NCI-H460 (cell line): ENCODE results near the gene DNMT3A.

RAMPAGE:
- cytosol, long total RNA = no peak
- long total RNA = no peak
- nucleus, long total RNA = no peak
Observed at GRCh38 chr2:23712179-23712751, 214.7 kb downstream of the ATAD2B start.

RAMPAGE:
- cytosol, long total RNA = no peak
- long total RNA = no peak
- nucleus, long total RNA = no peak
Observed at GRCh38 chr2:24276378-24276992, 83.9 kb downstream of the ITSN2 start.

RAMPAGE:
- cytosol, long total RNA = no peak
- long total RNA = no peak
- nucleus, long total RNA = no peak
Observed at GRCh38 chr2:24286159-24286499, 74.2 kb downstream of the ITSN2 start.

DNA sequence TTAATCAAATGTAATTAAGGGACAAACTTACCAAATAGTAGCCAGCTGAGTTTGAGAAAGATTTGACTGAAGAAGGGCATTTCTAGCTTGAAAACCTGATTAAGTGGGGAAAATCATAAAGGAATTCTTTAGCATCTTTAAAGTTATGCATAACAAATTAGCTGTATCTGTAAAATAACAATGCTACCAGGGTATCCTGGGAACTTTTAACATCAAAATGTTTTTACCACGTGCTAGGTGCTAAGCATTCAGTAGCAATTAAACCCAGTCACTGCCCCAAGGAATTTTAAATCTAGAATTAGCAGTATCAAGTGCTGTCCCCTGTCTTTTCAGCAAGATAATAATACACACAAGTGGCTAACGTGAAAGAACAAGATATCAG lies 56.6 kb downstream of the ITSN2 start:
RAMPAGE:
- cytosol, long total RNA = no peak
- long total RNA = no peak
- nucleus, long total RNA = no peak

GRCh38 chr2:24497956-24498741 lies 7.1 kb downstream of the NCOA1 start:
RAMPAGE:
- cytosol, long total RNA = no peak
- long total RNA = no peak
- nucleus, long total RNA = no peak

DNA sequence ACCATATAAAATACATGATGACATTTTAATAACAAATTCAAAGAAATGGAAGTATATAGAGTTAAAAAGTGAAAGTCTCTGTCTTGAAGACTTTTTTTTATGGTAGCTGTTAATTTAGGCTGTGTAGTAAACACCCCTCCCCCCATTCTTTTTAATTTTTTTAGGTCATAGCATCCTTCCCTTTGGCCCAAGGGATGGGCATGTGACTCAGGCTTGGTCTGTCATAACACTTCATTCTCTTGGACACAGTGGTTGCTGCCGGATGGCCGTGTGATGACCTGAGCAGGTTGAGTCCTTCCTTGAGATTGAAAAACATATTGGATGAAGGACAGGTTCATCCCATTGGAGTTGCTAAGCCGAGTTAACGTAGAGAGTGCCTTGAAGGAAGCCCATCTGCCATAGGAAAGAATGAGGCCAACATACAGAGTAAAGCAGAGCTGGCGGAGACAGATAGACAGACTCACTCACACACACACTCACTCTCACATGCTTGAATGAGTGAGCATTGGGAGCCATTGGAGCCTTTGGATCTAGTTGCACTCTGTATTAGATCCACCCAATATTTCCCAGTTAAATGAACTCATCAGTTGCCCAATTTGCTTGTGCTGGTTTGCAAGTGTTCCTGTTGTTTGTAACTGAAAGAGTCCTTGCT lies 14.6 kb downstream of the NCOA1 start:
RAMPAGE:
- cytosol, long total RNA = no peak
- long total RNA = no peak
- nucleus, long total RNA = no peak

RAMPAGE:
- cytosol, long total RNA = no peak
- long total RNA = no peak
- nucleus, long total RNA = no peak
Observed at GRCh38 chr2:24658571-24659039, 134.6 kb downstream of the PTRHD1 start.

DNA sequence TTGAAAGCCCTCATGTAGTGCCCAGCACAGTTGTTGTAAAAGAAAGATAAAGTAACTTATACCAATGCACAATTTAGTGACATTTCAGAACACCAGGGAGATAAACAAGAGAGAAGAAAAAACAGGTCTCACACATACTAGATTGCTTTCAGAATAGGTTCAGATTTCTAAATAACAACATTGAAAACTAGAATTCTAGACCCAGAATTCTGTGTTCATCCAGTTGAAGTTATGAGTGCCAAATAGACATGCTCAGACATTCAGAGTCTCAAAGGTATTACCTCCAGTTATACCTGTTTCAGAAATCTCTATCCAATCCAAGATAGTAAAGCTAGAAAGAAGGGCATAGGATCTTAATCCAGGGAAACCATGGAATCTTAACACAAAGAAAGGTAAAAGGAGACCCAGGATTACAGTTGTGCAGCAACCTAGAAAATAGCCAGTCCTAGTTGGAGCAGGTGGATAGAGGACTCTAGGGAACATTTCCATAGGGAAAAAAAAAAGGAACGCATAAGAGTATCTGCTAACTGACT lies 124.8 kb downstream of the PTRHD1 start:
RAMPAGE:
- cytosol, long total RNA = no peak
- long total RNA = no peak
- nucleus, long total RNA = no peak

DNA sequence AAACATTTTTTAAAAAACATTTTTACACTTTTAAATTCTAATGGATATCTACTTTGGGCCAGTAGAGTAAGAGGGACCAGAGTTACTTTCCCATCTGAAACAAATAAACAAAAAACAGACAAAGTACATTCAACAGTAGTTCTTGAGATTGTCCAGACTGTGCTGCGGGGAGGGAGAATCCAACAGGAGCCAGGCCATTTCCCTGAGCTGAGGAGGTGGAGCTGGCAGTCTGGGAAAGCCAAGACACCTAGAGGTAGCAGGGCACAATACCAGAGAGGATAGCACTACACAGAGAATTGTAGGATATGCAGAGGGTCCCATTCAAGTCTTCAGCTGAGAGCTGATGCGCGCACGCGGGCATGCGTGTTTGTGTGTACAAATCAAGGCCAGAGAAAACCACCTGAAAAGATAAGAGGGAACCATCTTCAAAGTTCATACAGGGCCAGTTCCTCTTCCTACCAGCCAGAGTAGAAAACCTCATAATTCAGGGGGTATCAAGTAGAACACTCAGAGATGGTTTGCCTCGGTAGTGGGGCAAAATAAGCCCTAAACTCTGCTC lies 44.0 kb downstream of the PTRHD1 start:
RAMPAGE:
- cytosol, long total RNA = no peak
- long total RNA = no peak
- nucleus, long total RNA = no peak

GRCh38 chr2:24871889-24872460 lies 48.1 kb downstream of the ADCY3 start:
RAMPAGE:
- cytosol, long total RNA = no peak
- long total RNA = no peak
- nucleus, long total RNA = no peak

GRCh38 chr2:24915736-24916346 lies 4.2 kb downstream of the ADCY3 start:
RAMPAGE:
- cytosol, long total RNA = no peak
- long total RNA = no peak
- nucleus, long total RNA = no peak

DNA sequence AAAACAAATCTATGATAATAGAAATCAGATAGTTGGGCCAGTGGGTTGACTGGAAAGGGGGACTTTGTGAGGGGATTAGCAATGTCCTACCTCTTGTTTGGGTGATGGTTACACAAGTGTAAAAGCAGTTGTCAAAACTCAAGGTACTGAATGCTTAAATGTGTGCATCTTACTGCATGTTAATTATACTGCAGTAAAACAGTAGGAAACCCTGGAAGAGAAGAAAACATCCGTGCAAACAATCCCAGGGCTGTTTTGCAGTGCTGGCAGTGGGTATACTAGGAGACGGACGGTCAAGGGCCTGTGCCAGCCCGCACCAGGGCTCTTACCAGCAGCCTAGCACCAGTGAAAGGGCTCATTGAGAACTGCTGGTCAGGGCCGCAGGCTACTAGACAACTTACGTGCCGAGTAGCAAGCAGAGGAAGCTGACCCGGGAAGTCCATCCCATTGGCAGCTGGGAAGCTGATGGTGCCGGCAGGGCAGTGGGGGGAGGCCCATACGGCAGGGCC lies 20.4 kb downstream of the EFR3B start:
RAMPAGE:
- cytosol, long total RNA = no peak
- long total RNA = no peak
- nucleus, long total RNA = no peak

DNA sequence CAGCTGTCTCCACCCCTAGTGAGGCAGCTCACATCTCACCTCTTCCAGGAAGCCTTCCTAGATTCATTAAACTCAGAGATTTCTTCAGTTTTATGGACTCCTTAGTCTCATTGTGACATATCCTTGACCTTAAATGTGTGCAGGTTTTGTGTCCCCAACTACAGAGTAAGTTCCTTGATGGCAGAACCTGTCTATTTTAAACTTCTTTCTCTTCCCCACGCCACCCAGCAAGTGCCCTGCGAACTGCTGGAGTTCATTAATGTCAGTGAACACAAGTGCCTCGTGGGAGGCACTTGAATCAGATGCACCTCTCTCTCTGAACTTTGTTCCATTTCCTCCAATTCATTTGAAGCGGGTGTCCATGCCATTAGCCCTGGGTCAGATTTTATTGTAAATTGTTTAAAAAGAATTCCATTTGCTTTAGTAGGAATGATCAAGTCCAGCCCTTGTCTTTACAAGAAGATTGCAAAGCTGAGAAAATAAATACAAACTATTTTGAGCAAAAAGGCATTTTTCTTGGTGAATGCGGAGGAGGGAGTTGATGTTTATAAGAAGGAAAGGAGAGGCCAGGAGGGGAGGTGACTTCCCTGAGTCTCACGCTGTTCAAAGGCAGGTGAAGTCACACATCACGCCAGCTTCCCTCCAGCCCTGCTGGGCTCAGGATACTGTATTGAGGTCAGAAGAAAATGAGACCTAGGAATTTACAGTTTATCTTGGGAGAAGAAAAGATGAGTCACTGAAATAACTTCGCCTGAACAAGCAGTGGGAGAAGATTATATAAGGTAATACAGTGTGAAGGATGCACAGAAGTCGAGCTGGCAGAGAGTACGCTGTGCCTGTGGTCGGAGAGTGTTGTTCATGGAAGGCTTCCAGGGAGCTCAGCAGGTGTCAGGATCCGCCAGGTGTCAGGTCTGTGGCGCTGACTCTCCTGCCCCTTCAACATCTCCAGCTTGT lies 36.3 kb downstream of the EFR3B start:
RAMPAGE:
- cytosol, long total RNA = no peak
- long total RNA = no peak
- nucleus, long total RNA = no peak

DNA sequence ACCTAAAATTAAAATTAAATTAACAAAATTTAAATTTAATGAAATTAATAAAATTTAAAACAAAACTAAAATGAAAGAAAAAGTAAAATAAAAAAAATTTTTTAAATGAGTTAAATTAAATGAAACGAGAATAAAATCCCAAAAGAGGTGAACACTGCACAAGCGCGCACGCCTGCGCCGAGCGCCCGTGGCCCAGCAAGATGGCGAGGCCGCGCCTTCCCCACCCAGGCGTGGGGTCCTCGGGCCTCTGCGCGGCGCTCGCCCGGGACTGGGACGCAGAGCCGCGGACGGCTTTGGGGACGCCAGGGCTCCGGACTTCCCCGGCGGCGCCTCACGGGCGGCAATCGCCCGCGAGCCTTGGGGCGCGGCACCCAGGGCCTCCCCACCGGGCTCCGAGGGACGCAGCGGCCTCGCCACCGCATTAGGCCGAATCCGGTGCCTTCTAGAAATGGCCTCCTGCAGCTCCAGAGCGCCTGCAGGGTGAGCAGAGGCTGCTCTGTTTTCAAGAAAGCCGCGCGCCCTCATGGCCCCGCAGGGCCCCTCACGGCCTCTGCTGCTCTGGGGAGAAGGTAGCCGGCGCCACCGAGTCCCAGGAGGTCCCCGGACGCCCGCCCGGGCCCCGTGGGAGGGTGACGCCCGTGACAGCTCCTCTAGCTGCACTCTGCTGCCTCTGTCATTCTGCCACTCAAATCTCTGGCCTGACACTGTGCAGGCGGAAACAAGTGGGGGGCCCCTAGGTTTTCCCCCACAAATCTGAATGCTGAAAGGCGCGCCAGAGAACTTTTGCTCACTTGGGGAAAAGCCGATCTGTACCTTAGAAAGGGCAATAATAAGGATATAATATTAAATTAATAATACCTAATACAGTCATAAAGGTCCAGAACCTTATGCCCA lies 35.9 kb upstream of the POMC start:
RAMPAGE:
- cytosol, long total RNA = no peak
- long total RNA = no peak
- nucleus, long total RNA = no peak

RAMPAGE:
- cytosol, long total RNA = no peak
- long total RNA = no peak
- nucleus, long total RNA = no peak
Observed at GRCh38 chr2:25240234-25240835, 72.0 kb upstream of the POMC start.

RAMPAGE:
- cytosol, long total RNA = no peak
- long total RNA = no peak
- nucleus, long total RNA = no peak
Observed at GRCh38 chr2:25294491-25295673, 46.8 kb downstream of the DNMT3A start.

DNA sequence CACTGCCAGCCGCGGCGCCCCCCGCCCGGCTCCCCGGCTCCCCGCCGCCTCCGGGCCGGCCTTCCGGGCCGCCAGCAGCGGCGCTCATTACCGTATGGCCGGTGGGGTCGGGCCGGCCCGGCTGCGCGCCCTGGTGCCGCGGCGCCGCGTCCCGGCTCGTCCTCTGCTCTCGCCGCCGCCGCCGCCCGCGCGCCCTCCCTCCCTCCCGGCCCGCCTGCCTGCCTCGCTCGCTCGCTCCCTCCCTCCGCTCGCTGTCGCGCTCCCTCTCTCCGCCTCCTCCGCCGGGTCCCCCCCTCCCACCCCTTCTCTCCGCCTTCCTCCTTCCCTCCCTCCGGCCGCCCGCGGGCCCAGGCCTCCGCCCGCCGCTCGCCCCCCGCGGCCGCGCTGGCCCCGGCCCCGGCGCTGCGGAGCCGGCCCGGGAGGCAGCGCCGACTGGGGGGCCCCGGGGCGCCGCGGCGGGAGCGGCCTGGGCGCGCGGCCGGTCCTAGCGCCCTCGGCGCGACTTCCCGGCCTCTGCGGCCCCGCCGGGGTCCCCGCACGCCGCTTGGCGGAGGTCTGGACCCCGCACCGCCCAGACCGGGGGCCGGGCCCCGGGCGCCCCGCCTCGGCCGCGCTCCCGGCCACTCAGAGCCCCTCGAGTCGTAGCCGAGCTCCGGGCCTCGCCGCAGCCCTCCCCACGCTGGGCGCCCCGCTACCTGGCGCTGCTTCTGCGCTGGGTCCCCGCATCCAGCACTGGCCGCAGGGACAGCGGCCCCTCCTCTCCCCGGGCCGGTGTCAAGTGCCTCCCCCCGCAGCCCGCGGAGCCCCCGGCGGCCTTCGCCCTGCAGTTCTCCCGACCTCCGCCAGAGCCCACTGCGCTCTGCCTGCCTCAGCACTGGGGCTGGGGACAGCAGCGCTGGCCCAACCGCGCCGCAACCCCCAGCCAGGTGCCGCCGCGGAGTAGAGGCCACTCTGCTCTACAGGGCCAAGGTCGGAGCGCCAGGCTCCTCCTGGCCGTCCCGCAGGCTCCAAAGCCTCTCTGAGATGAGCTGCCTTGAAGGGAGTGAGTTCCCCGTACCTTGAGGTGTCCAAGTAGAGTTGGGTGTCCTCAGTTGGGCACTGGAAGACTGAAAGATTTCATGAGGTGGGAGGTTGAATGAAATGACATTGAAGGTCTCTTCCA lies at the start of gene DNMT3A:
TSS of gene DNMT3A (minus strand) at position 191 of the 1,162 bp plus-strand sequence.
RAMPAGE:
- cytosol, long total RNA = no peak
- long total RNA = no peak
- nucleus, long total RNA = no peak

DNA sequence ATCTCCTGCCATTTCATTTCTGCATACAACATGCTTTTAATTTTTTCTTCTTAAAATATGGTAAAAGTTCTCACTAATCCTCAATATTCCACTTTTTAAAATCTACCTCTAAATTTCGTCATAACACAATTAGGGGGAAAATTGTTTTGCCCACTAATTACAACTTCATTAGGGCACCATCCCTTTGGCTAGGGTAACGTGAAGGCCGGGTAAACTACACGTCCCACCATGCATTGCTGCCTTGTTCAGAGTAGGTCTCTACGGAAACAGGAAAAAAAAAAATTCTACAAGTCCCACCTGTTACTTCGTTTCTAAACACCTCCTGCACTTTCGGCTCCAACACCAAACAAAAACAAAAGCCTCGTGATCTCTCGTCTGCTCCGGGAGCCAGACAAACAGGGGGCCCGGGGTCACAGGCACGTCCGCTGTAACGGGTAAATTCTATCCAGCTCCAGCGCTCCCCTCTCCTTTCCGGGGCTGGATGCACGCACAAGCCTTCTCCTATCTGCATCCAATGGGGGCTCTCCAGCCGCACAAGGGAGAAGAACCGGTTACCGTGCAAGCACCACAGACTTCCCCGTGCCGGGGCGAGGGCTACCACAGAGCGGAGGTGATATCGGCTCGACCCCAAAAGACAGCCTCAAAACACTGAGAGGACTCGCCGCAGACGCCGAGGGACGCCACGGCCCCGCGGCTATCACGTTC lies 852 bp downstream of the ASXL2 start:
RAMPAGE:
- cytosol, long total RNA = no peak
- long total RNA = no peak
- nucleus, long total RNA = no peak

RAMPAGE:
- cytosol, long total RNA = no peak
- long total RNA = no peak
- nucleus, long total RNA = no peak
Observed at GRCh38 chr2:25983111-25983705, 911 bp upstream of the KIF3C start.

GRCh38 chr2:26017984-26018625 lies 15.8 kb upstream of the RAB10 start:
RAMPAGE:
- cytosol, long total RNA = no peak
- long total RNA = no peak
- nucleus, long total RNA = no peak